ENCODE measurements around a stretch of chr16.

DNA sequence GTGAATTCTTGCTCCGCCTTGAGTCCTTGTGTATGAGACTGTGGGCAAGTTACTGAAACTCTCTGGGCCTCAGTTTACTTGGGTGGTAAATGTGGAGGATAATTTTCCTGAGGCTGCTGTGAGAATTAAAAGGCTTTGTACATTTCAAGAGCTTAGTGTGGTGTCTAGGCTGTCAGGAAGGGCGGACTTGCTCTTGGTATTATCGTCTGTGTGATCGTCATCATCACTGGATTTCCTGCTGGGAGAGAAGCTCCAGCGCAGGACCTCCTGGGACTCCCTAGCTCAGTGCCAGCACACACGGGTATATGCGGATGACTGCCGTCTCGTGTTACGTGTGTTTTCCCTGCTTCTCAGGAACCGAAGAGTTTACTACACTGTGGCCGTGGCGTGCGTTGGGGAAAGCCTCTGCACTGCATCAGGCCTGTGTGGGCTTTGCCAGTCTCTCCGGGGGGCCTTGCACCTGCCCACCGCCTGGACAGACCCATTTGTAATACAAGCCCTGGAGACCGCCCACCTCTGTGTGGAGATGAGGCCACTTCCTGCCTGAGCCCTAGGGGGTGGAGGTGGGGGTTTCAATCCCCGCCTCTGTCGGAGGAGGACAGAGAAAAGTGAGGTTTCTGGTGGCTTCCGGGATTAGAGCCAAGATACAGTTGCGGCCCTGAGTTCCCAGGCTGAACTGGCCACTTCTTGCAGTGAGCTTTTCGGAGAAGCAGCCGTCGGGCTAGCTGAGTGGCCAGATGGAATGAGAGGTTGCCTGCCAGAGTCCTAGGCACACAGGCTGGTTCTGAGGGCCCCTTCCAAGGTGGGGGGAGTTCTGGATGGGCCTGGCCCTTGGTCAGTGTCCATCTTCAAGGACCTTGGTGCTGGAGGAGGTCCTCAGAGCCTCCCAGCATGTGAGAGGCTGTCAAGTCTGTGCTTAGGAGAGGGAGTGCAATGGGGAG, 43.5 kb upstream of the GSE1 start:
- PRO-cap, 7 experiments: peak in 5 of 7 experiments; most common plus-strand start position 683 of the sequence (in 3); most common minus-strand start position 522 of the sequence (in 4)

DNA sequence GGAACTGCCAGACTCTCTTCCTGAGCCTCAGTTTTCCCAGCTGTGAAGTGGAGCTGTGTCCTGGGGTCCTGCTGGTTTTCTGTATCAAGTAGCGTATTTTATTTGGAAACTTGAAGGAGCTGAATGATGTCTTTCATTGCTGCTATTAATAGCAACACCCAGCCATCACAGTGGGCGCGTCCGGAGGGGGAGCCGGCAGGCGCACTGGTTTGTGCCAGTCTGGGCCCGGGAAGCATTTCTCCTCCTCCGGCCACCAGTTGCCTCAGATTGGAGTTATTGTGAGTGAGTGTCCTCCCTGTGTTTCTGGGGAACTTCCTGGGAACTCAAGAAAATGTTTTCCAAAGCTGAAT, 39.6 kb upstream of the GSE1 start:
- PRO-cap, 7 experiments: no peak in any of the 7 experiments

GRCh38 chr16:85592263-85593270, 20.6 kb upstream of the GSE1 start:
- PRO-cap, 7 experiments: no peak in any of the 7 experiments

DNA sequence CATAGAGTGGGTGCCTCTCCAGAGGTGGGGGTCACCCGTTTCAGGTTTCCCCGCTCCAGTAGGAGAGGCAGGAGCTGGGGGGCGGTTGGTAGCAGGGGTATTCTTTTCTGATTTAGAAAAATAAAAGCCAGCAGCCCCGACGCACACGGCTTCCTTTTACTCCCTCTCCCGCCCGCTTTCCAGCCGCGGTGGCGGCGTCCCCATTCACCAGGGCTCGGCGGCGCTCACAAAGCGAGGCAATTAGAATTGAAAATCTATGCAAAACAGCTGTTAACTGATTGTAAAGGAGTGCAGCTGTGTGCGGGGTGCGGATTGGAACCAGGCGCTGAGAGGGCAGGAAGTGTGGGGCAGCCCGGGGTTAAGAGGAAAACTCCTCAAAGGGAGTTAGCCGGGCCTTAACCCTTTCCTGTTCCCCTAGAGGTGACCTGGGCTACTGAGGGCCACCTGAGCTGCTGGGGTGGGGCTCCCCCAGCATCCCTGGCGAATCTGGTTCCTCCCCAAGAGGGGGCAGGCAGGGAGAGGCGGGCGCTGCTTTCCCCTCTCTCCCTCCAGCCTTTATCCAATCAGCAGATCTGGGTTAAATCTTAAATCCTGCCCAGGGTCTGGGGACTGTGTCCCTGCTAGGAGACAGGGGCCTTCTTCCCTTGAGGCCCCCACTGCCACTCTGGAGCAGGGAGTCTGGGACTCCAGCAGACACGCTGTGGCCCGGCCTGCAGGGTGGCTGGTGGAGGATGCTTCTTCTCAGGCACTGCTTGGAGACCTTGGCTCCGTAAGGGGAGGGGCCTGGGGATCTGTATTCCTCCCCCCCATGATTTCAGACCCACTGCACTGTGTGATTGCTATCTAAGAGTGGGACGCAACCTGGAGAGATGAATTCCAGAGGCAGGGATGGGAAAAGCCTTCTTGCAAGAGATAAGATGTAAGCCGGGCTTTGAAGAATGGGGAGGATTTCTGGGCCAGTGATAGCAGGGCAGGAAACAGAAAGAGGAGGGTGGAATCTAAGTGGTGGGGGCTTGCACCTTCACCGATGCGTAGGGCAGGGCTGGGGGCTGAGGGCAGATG, 5.6 kb upstream of the GSE1 start:
- PRO-cap, 7 experiments: no peak in any of the 7 experiments

GRCh38 chr16:85616550-85617404, 3.7 kb downstream of the GSE1 start:
- PRO-cap, 7 experiments: no peak in any of the 7 experiments

DNA sequence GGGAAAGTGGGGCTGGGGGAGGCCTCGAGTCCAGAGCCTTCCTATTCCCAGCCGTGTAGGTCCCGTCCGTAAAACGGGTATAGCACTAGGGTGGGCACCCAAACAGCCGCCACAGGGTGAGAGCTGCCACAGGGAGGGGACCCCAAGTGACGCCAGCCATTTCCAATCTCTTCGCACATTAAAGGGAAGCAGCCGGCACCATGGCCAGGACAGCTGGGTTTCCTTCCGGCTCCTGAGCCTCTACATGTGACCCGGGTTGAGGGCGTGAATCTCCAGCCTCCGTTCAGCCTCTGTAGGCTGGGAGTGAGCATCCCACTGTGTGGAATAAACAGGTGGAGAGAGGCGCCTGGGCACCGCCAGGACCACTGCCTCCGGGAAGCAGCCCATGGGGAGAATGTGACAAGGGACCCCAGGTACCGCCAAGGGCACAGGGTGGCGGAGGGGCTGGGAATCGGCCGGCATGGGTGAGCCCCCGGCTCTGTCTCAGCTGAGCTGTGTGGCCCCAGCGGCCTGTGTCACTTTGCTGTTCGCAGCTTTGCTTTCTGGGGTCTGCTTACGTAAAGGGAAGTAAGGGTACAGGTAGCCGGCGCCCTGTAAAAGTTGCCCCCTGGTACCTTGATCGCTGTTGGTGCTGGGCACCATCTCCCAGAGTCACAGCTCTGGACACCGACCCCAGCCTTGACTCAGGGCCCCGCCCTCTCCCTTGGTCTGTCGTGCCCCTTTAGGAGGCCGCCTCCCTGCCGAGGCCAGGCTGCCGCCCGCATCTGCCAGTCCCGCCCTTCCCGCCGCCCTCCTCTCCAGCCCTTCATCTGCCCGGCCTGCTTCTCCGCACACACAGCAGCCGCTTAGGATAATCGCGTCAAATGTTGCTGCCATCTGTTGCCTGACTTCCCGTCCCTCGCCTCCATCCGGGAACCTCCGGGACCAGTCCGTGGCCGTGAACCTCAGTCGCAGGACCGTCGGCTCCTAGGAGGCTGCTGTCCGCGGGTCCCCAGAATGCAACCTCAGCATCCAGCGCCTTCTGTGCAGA, 11.6 kb downstream of the GSE1 start:
- PRO-cap, 7 experiments: no peak in any of the 7 experiments

GRCh38 chr16:85627878-85628776, 15.0 kb downstream of the GSE1 start:
- PRO-cap, 7 experiments: no peak in any of the 7 experiments

GRCh38 chr16:85687125-85687889, 1.4 kb downstream of the GINS2 start:
- PRO-cap, 7 experiments: no peak in any of the 7 experiments

DNA sequence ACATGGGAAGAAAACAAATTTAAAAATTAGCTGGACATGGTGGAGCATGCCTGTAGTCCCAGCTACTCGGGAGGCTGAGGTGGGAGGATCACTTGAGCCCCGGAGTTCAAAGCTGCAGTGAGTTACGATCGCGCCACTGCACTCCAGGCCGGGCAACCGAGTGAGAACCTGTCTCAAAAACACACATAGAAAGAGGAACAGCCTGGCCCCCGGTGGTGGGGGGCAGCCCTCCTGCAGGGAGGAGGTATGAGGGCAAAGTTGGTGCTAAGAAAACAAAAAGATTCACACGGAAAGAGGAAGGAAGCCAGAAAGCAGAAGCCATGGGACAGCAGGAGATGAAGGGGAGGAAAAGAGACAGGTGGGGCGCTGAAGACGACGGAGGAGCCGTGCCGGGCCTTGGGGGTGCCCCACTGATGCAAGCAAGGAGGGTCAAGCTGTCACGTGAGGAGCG, 8.2 kb upstream of the C16orf74 start:
- PRO-cap, 7 experiments: no peak in any of the 7 experiments

GRCh38 chr16:85778775-85779273, 20.5 kb downstream of the EMC8 start:
- PRO-cap, 7 experiments: no peak in any of the 7 experiments

GRCh38 chr16:85799891-85800986, 744 bp downstream of the COX4I1 start:
- PRO-cap, 7 experiments: peak in 7 of 7 experiments; most common plus-strand start chr16:85800290 (in 6); most common minus-strand start chr16:85800178 (in 6)

GRCh38 chr16:85801078-85801388, 1.5 kb downstream of the COX4I1 start:
- PRO-cap, 7 experiments: no peak in any of the 7 experiments

- PRO-cap, 7 experiments: peak in 4 of 7 experiments; most common plus-strand start chr16:85903004 (in 4); most common minus-strand start chr16:85902717 (in 1)
Measured at GRCh38 chr16:85902604-85903224, 3.8 kb downstream of the IRF8 start.

DNA sequence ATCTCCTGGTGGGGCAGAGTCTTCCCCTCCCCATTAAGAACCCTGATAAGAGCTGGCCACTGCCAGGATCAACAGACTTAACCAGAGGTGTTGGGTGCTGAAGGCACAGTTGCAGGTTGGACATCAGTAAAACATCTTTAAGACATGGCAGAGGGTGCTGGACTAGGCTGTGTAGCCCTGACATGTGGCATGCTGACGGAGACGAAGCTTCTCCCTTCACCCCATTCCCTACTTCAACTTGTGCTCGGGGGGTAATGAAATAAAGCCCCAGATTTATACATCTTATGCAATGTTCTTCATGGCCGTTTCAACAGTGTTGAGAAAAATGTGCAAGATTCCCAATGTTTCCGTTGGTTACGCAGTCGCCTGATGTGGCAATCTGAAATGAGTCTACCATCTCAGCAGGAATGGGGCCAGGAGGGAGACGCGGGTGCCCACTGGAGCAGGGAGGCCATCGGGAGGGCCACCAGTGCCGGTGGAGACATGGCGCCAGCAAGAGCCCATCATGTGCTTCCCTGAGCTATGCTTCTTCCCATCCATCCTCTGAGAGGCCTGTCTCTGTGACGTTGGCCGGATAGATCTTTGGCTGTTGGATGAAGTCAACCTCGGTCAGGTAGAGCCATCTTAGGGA, 6.3 kb downstream of the IRF8 start:
- PRO-cap, 7 experiments: no peak in any of the 7 experiments

- PRO-cap, 7 experiments: no peak in any of the 7 experiments
Measured at GRCh38 chr16:85910473-85911005, 11.6 kb downstream of the IRF8 start.

DNA sequence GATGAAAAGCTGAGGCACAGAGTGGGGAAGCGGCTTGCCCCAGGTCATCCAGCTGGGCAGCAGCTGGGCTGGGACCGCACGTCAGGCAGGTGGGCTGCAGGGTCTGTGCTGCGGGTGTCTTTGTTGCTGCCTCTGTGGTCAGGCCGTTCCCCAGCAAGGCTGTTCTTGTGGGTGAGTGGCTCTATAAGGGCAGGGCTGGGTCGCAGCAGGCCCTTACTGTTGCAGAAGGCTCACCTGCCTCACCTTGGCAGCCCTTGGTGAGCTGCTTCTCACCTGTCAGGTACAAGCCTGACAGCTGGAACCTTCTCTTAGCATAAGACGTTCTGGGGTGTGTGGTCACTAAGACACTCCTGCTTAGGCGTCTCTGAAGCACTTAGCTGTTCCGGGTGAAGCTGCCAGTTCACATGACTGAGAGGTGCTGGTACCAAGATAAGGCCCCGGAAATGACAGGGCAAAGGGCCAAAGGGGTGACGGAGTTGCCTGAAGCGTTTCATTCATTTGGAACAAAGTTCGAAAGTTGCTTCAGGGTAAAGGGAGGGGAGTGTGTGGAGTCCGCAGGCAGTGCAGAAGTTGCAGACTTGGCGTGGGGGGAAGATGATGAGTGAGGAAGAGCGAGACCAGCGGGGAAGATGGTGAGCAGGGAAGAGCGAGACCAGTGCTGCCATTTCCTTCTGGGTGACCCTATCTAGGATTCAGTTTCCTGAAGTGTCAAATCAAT, 17.4 kb downstream of the IRF8 start:
- PRO-cap, 7 experiments: no peak in any of the 7 experiments

GRCh38 chr16:85917034-85917233, 18.0 kb downstream of the IRF8 start:
- PRO-cap, 7 experiments: no peak in any of the 7 experiments

DNA sequence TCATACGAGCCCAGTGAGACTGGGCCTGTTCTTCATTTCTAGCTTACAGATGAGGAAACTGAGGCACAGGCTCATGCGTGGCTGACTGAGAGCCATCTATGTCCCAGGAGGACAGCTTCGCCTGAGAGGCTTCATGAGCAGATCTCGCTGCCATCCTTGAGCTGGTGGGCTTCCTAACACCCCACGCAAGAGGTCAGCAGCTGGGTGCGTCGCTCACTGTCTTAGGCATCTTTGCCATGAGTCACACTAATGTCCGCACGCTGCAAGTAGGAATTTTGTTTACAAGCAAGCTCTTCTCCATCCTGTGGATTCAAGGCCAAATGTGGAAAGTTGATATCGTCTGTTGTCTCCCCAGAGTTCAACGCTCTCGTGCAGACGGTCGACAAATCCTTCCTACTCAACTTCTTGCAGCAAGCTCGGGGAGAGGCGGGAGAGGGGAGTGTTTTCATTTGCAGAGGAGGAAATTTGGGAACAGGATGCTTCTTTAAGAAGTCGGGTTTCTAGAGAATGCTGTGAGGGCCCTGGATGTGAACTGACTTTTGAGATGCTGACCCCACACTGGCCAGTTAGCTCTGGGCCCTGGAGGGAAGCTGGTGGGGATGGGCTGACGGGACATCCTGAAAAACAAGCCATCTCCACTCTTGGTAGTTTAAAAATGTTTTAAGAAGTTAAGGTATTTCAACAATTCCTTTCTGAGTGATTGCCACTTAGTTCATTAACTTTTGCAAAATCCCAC, 24.8 kb downstream of the IRF8 start:
- PRO-cap, 7 experiments: no peak in any of the 7 experiments

GRCh38 chr16:85995752-85996272, 96.8 kb downstream of the IRF8 start:
- PRO-cap, 7 experiments: no peak in any of the 7 experiments

- PRO-cap, 7 experiments: no peak in any of the 7 experiments
Measured at GRCh38 chr16:86194455-86194799, 295.5 kb downstream of the IRF8 start.

Measured in T-cell (primary cell).